Type B pancreatic cell (in vitro differentiated cells): ENCODE measurements around the gene PRL.

DNA sequence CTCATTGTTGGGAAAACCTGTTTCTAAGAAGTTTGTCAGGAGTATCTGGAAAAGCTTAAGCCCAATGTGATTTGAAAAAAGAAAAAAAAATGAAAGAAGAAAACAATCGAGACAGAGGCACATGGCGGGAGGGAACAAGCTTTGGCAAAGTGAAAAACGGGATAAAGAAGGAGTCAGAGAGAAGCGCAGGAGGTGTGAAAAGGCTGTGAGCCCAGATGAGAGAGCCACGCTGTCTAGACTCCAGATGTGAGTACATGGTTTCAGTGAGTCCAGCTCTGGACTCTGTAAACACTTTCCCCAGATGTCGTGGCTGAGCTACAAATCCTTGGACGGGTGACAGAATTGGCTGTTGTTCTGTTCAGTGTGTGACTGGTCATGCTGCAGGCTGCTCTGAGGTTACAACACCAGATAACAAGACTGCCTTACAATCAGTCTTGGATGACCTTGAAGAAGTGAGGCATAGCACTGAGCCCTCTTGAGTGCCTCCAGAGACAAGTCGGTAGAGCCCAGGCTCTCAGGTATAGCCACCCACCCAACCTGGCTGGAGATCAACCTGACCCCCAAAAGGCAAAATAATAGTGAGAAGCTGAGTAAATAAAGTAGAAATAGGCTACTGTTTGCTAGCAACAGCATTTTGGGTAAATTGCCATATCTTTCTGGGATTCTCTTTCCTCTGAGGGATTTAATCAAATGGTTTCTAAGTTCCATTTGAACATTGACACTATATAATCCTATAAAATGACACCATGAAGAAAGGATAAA lies 656.4 kb upstream of the ID4 start:
- PRO-cap = no peak

DNA sequence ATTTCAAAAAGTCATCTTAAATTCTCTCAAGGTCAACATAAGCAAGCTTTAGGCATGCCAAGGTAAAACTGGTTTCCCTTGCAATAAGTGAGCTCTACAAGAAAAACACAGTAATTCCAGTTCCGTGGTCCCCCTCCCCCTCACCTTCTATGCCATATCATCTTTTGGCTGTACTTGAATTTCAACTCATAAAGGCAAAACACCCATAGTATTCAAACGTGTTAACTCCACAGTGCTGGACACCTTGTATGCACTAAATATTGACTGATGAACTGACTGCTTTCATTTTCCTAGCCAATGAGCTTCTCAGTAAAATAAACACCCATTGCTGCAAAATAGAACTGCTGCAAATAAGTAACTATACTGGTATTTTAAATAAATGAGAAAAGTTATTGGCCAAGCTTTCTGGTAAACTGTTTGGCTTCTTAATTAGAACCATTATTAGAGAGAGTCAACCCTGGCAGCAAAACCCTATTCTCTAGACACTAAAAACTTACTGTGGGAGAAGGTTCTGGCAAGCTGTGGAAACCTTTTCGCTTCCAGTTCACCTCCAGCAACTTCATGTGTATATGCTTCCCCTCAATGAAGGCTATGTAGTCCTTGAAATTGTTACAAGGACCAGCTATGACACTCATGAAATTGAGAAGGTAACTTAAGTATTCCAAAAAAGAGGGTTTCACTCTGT lies 86.1 kb downstream of the MBOAT1 start:
- PRO-cap = no peak

DNA sequence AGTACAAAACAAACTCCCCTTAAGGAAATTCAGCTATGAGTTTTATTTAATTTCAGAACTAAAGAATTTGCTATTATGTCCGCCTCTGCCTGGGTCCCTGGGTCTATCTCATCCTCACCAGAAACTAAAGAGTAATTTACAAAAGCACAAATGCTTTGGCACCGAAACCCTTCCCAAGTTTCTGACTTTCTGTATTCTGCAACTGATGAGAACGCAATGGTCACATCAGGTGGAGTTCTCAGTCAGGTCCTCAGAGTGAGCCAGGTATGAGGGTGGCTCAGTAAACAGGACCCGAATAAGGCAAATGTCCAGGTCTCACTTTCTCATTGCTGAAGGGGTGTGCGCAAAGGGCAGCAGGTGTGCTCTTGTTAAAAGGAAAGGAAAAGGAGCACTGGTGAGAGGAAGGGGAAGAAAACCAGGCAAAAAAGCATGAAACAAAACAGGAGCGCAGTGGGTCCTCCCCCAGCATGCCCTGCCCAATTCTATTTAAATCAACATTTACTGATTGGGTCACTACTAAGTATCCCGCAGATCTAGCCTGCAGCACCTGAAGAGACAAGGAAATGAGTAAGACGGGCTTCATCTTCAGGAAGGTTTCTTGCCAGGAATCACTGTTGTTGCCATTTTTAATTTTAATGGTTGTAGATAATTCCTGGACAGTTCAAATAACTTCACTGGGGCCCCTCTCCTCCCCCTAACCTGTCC lies 1.3 kb downstream of the MBOAT1 start:
- PRO-cap = bidirectional peak, plus-strand start at position 558 of the sequence, minus-strand start at position 480 of the sequence

DNA sequence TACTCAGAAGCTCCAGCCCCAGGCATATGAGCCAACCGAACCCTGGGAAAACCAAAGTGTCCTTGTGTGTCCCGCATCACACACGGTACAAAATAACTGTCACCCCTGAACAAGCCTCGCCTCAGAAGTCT lies 849 bp downstream of the MBOAT1 start:
- PRO-cap = no peak

DNA sequence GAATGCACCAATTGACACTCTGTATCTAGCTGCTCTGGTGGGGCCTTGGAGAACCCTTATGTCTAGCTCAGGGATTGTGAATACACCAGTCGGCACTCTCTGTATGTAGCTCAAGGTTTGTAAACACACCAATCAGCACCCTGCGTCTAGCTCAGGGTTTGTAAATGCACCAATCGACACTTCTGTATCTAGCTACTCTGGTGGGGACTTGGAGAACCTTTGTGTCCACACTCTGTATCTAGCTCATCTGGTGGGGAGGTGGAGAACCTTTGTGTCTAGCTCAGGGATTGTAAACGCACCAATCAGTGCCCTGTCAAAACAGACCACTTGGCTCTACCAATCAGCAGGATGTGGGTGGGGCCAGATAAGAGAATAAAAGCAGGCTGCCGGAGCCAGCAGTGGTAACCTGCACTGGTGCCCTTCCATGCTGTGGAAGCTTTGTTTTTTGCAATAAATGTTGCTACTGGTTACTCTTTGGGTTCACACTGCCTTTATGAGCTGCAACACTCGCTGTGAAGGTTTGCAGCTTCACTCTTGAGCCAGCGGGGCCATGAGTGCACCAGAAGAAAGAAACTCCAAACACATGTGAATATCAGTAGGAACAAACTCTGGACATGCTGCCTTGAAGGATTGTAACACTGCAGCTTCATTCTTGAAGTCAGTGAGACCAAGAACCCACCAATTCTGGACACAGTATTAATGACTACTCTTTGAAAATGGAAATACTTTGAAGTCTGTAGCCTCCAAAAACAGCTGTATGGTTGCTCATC lies 89.8 kb upstream of the MBOAT1 start:
- PRO-cap = no peak

DNA sequence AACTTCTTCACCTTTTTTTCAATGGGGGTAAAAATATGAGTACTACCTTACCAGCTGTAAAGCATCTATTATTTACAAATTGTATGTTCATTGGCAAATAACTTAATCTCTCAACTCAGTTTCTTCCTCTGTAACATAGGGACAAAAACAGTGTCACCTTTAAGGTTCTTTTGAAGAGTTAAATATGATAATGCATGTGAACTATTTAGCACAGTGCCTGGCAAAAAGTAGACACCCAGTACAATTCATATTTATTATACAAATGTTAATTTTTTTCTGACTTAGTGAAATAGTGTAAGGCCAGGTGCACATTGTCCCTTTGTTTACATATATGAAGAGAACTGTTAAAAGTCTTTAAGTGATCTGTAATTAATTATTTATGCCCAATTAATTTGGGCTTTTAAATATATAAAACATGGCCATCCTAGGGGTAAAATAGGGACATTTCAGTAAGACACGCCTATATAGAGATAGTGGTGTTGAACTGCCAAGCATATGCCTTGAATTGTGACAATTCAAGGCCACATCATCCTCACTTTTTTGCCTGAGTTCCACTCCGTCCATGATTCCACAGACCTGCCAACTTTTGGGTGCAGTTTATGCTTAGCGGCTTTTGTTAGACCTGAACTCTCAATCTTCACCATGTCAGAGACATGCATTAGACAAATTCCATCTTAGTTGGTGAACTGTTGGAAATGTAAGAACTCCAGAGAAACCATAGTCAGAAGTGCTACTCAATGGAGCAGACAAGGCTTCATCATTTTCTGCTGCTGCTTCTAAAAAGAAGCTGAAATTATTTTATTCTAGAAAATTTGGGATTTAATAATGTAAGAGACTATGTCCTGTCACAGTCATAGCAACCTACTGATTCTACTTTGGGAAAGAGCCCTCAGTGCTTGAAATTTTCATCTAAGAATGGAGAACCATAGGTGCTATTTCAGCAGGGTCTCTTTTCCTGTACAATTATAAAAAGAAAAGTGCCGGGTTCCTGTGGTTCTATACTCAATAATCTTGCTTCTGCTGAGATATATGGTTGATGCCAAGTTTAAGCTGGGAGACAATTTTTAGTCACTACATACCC lies 4.8 kb downstream of the E2F3 start:
- PRO-cap = no peak

GRCh38 chr6:20429059-20430231 lies 27.8 kb downstream of the E2F3 start:
- PRO-cap = no peak

- PRO-cap = no peak
Measured at GRCh38 chr6:20564737-20565283, 30.6 kb downstream of the CDKAL1 start.

GRCh38 chr6:20811131-20811485 lies 276.9 kb downstream of the CDKAL1 start:
- PRO-cap = no peak

GRCh38 chr6:21588013-21588840 lies 5.3 kb upstream of the SOX4 start:
- PRO-cap = bidirectional peak, plus-strand start at chr6:21588580, minus-strand start at chr6:21588563; bidirectional peak, plus-strand start at chr6:21588707, minus-strand start at chr6:21588648

DNA sequence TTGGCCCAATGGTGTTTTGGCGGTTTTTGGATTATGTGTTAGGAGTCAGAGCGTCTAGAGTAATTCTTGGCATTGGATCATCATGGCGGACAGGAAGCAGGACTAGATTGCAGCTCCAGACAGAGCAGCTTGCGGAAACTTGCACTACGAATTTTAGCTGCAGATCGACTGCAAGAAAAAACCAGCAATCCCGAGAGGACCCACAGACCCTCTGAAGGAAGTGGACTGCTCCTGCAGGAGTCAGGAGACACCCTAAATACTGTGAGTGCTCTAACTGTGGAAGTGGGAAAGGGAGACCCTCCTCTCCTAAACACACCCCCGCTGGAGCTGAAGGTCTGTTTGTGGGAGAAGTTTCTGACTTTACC lies 280.2 kb downstream of the SOX4 start:
- PRO-cap = no peak

- PRO-cap = no peak
Measured at GRCh38 chr6:21953717-21954580, 342.9 kb downstream of the PRL start.

DNA sequence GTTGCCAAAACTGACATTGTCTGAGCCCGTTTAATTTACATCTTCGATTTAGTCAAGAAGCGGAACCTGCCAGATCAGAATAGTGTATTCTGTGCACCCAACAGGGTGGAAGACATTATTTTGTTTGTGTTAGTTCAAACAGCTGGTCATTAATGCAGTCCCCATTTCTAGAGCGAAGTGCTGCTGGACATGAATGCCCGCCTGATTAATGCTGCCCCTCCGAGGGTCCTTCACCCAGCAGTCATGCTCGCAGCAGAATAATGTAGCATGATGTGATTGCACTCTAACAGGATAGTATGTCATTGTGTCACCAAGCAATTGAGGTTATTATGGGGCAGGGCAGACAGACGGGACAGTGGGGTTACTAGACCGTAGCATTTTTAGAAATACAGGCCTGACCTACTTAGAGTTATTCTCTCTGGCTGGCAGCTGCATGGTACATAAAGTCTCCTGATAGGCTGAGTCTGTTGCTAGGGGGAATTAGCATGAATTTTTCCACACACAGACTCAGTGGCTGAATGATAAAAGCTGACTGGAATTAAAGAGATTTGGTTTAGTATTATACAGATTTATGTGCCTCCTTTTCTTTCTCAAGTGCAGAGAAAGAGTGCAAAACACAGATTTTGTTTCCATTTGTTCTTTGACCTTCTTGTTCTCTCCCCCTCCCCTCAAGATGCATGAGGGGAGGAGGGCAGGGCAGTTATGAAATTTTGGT lies 147.1 kb downstream of the PRL start:
- PRO-cap = no peak

GRCh38 chr6:22296752-22297216 lies at the start of gene PRL:
Gene PRL, minus strand, starts transcription at chr6:22297036.
- PRO-cap = no peak

DNA sequence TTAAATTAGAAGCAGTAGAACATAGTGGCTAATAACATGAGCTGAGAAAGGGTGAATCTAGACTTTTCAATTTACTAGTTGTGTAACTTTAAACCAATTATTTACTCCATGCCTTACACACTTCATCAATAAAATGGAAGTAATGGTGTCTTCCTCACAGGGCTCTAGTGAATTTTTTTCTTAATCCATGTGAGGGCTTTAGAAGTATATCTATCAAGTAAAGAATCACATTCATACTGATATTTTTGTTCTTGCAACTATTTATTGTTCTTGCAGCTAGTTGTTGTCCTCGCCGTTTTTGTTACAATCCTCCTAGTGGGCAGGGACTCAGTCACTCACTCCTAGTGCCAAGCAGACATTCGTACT lies 30.4 kb downstream of the NRSN1 start:
- PRO-cap = no peak

- PRO-cap = no peak
Measured at GRCh38 chr6:24313475-24313816, 44.4 kb downstream of the DCDC2 start.

- PRO-cap = no peak
Measured at GRCh38 chr6:24401461-24402043, 1.2 kb upstream of the MRS2 start.

GRCh38 chr6:24488857-24489424 lies 437 bp downstream of the GPLD1 start:
- PRO-cap = no peak

DNA sequence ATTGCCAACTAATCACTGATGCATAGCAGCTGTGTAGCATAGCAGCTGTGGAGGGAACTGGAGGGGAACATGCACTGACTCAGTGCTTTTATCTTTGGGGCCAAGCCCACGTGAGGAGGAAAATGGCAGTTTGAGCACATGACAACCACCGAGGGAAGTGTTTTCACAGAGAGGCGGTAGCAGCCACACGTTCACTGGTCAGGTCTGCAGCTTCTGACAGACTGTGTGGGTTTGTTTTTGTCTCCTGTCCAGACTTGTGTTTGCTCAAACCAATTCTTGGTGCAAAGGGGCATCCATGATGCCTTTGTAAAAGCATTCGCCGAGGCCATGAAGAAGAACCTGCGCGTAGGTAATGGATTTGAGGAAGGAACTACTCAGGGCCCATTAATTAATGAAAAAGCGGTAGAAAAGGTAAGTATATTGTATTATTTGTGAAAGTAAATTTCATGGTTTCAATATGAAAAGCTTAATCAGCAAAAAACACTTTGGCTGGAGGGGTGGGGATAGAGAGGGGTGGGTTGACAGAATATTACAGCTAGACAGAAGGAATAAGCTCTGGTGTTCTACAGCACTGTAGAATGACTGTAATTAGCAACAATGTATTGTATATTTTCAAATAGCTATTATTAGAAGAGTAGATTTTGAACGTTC lies 27.9 kb downstream of the ALDH5A1 start:
- PRO-cap = no peak

- PRO-cap = no peak
Measured at GRCh38 chr6:24718889-24718965, 227 bp downstream of the C6orf62 start.